Esophagus squamous epithelium (tissue), 4 donors: ENCODE measurements around the genes APC2, TCF3, IZUMO4 and AMH.

DNA sequence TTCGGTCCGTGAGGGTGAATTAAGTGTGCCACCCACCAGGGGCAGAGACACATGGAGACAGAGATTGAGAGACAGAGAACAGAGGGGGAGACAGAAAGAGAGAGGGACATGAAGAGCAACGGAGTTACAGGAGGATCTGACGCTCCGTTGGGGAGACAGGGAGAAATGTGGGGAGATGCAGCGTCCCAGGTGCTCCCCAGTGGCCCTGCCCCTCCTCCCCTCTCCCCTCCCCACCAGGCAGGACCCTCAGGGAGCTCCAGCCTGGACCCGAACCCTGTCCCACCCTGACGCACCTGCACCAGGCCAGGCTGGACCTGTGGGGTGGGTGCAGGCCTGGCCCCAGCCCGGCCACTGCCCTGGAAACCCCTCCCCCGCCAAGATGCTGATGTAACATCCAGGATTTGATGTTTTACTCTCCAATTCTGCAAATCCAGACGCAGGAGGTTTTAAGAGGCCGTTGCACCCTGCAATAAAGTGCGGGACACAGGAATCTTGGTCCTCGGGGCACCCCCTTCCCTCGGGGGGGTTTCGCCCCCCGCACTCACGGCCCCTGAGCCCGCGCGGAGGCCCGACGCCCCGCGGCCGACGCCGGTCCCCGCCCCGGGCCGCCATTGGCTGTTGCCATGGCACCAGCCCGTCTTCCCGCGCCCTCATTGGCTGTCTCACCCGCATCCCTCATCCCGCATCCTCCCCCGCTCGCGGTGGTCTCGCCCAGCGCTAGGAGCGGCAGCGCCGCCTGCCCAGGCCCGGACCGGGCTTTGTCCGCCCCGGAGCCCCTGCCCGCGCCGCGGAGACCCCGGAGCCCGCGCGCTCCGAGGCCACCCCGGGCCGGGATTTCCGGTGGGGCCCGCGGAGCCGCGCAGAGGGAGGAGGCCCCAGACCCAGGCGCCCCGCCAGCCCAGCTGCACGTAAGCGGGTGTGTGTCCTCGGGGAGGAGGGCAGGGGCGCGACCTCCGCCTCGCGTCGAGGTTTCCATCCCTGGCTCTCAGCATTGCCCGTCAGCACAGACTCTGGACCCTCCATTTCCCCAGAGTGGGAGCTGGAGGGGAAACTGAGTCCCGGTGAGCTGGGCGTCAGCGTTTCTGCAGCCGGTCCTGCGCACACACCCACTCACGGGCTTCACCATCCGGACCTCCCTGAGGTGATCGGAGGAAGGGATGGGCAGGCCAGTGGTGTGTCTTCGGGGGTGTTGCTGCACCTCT is at the start of gene APC2:
Gene APC2 (plus strand): TSS at position 699 of the 1,202 bp plus-strand sequence.
- PRO-cap: no peak
- RAMPAGE, long total RNA, 4 experiments: no peak in any of the 4 experiments

- PRO-cap: unidirectional peak, minus-strand start at chr19:1492582
- RAMPAGE, long total RNA, 4 experiments: no peak in any of the 4 experiments
These were observed 1.5 kb downstream of the REEP6 start for GRCh38 chr19:1492319-1493078.

GRCh38 chr19:1542565-1543175 is 18.8 kb downstream of the PLK5 start:
- PRO-cap: no peak
- RAMPAGE, long total RNA, 4 experiments: no peak in any of the 4 experiments

- PRO-cap: unidirectional peak, minus-strand start at chr19:1652596
- RAMPAGE, long total RNA, 4 experiments: no peak in any of the 4 experiments
These were observed at the start of gene TCF3 for GRCh38 chr19:1651994-1652986. Gene TCF3 (minus strand): TSS chr19:1652615.

- PRO-cap: no peak
- RAMPAGE, long total RNA, 4 experiments: no peak in any of the 4 experiments
These were observed 15.6 kb upstream of the ATP8B3 start for GRCh38 chr19:1827611-1828223.

- PRO-cap: no peak
- RAMPAGE, long total RNA, 4 experiments: no peak in any of the 4 experiments
These were observed 34.9 kb downstream of the BTBD2 start for GRCh38 chr19:1980332-1981268.

GRCh38 chr19:2035346-2036070 is 15.5 kb downstream of the MKNK2 start:
- PRO-cap: no peak
- RAMPAGE, long total RNA, 4 experiments: no peak in any of the 4 experiments

DNA sequence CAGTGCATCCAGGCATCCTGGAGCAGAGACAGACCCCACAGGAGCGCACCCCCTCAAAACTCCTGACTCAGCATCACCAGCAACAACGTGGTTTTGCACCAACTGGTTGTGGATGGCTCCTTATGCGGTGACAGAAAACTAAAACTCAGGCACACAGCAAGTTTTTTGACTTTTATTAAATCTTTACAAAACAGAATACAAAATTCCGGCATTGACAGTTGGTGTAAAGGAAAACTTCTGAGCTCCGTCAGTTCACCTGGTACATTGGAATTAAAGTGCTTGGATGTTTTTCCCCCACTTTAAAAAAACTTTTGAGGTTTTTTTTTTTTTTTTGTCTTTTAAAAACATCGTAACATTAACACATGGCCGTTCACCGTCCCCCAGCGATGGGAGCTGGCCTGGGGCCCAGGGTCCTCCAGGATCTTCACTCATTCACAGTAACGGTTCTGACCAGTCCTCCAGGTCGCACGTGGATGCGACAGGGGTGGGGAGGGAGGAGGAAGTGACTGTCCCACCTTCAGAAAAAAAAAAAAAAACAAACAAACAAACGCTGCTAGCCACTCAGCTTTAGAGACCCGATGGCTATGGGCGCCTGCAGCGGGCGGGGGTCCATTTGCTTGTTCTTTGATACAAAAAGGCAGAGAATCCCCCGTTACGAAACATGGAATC is 13.6 kb downstream of the MKNK2 start:
- PRO-cap: no peak
- RAMPAGE, long total RNA, 4 experiments: no peak in any of the 4 experiments

DNA sequence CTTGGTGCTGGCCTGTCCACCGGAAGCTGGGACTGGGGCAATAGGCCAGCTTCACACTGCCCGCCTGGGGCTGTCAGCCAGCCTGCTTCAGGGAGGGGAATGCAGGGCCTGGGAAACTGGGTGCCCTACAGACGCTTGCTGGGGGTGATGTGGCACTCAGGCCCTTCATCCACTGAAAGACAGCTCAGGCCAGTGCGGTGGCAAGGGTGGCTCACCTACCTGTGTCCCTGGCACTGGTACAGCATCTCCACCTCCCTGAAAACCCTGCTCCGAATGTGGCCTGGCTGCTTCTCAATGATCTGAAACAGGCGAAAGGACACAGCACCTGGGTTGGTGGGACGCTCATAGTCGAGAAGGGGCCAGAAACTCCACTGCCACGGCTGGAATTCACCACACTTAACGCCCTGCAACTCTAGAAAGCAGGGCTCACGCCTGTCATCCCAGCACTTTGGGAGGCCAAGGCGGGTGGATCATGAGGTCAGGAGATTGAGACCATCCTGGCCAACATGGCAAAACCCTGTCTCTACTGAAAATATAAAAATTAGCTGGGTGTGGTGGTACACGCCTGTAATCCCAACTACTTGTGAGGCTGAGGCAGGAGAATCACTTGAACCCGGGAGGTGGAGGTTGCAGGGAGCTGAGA is 7.6 kb downstream of the MKNK2 start:
- PRO-cap: no peak
- RAMPAGE, long total RNA, 4 experiments: no peak in any of the 4 experiments

- PRO-cap: no peak
- RAMPAGE, long total RNA, 4 experiments: no peak in any of the 4 experiments
These were observed 20.6 kb downstream of the MOB3A start for GRCh38 chr19:2075512-2075905.

DNA sequence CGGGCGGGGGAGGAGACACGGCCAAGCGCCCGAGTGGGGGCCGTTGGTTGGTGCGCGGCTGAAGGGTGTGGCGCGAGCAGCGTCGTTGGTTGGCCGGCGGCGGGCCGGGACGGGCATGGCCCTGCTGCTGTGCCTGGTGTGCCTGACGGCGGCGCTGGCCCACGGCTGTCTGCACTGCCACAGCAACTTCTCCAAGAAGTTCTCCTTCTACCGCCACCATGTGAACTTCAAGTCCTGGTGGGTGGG is at the start of gene IZUMO4:
Gene IZUMO4 (plus strand): TSS at position 85 of the 246 bp plus-strand sequence.
- PRO-cap: unidirectional peak, plus-strand start at position 79 of the sequence; unidirectional peak, plus-strand start at position 145 of the sequence
- RAMPAGE, long total RNA, 4 experiments: start-site peak on the plus strand in 3 of 4 experiments, centred at positions 148 to 159 of the sequence, 10 to 65 reads per replicate

GRCh38 chr19:2112696-2113353 is 16.1 kb downstream of the IZUMO4 start:
- PRO-cap: no peak
- RAMPAGE, long total RNA, 4 experiments: no peak in any of the 4 experiments

- PRO-cap: no peak
- RAMPAGE, long total RNA, 4 experiments: no peak in any of the 4 experiments
These were observed 17.4 kb downstream of the IZUMO4 start for GRCh38 chr19:2114015-2114586.

DNA sequence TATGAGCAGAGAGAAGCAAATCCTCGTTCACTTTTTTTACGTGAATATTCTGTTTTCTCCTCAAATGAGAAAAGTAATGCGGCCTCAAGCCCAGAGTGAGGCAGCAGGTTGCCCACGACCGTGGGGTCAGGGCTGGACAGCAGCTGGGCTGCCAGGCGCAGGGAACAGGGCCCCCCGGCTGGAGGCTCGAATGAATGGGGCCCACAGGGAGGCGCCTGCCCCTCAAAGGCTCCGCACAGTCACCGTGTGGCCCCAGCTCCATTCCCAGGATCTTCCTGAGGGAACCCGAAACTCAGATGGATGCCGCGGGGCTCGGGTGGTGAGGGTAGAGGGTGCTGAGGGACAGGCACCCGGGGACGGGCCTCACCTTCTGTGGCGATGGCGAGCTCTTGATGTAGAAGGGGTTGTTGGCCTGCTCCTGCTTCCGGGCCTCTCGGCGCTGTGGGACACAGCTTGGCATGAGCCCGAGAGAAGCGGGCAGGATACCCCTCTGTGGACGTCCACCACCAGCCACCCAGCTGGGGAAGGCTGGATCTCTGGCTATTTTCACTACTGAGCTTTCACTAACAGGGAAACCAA is 19.2 kb downstream of the IZUMO4 start:
- PRO-cap: no peak
- RAMPAGE, long total RNA, 4 experiments: no peak in any of the 4 experiments

- PRO-cap: no peak
- RAMPAGE, long total RNA, 4 experiments: no peak in any of the 4 experiments
These were observed 711 bp downstream of the DOT1L start for GRCh38 chr19:2164326-2164961.

DNA sequence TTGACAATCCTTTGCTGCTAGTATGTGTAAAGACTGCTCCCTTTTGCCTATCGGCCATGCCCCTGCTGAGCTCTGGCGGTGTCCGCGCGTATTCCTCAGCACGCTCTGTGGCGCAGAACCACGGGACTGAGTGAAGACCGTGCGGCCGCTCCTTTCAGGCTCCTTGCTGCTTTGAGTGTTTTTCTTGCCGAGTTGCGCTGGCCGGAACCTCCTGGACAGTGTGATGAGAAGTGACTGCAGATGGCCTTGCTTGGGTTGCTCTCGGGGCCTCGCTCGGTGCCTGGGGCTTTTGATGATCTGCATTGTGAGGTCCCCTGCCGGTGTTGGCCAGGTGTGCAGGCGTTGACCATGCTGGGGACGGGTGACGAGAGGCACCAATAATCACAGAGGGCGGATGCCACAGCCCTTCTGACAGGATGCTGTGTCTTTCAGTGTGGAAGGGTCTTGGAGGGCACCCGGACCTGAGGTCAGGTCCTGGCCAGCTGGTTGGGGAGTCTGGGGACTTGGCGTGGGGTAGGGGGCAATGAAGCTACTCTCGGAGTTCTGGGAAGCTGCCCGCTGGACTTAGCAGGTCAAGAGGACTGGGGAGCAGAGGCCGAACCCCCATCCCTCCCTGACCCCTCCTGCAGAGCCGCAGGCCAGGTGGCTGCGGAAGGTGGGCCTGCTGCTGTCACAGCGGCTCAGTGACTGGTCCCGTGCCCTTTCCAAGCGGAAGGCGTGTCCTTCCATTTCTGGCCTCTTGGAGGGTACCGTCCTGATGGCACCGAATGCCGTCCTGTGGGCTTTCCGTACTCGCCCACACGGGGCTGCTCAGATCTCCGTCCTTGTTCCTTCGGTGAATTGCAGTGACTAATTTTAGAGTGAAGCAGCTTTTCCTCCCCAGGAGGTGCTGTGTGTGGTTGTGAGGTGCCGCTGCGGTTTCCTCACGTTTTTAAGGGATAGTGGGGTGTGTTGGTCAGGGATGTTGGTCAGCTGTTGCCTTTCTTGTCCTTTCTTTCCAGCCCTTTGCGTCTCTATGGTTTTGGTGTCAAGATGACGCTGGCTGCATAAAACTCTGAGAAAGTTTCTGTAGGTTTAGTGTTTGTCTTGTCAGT is 20.6 kb downstream of the DOT1L start:
- PRO-cap: no peak
- RAMPAGE, long total RNA, 4 experiments: no peak in any of the 4 experiments

DNA sequence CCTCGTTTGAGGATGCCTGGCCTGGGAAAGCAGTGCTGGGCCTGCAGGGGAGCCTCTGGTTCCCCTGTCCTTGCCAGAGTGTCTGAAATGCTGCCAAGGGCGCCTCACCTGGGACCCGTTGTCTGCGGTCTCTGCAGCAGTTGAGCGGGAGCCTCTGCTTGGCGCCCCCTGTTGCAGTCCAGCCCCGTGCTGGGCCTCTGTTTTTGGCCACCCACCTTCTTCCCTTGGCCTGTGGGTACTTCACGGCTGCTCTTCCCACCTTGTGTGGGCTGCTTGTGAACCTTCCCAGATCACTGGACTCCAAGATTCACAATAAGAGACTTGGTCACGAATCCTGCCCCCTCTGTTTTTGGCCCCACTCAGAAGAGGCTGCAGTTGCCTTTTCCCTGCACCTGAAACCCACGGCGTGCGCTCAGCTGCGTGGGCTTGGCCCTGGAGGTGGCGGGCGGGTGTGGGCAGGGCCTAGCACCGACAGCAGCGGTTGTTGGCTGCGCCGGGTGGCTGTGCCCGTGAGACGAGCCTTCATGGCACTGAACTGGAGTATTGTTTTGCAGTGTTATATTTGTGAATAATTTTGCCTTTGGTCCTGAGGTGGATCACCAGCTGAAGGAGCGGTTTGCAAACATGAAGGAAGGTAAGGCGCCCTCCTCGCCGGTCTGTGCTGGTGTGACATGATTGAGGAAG is 33.8 kb downstream of the PLEKHJ1 start:
- PRO-cap: no peak
- RAMPAGE, long total RNA, 4 experiments: no peak in any of the 4 experiments

GRCh38 chr19:2237203-2237606 is 581 bp downstream of the SF3A2 start:
- PRO-cap: no peak
- RAMPAGE, long total RNA, 4 experiments: no peak in any of the 4 experiments

- PRO-cap: no peak
- RAMPAGE, long total RNA, 4 experiments: no peak in any of the 4 experiments
These were observed at the start of gene AMH for GRCh38 chr19:2248783-2249477. Gene AMH (plus strand): TSS chr19:2249323.

DNA sequence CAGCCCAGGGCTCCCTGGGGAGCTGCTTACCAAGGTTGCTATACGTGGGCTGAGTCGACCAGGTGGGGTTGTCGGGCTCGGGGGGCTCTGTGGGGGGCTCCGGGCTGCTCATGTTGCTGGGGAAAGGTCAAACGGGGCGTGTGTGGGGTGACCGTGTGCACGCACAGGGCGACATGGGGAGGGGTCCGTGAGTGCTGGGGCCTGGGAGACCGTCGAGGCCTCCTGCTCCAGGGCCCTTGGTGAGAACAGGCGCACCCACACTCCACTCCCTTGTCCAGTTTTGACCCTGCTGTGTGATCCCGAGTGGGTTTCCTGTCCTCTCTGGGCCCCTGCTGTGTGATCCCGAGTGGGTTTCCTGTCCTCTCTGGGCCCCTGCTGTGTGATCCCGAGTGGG is 1.2 kb downstream of the PEAK3 start:
- PRO-cap: no peak
- RAMPAGE, long total RNA, 4 experiments: no peak in any of the 4 experiments